Melanocyte of skin (primary cell): ENCODE measurements around a stretch of chr11.

DNA sequence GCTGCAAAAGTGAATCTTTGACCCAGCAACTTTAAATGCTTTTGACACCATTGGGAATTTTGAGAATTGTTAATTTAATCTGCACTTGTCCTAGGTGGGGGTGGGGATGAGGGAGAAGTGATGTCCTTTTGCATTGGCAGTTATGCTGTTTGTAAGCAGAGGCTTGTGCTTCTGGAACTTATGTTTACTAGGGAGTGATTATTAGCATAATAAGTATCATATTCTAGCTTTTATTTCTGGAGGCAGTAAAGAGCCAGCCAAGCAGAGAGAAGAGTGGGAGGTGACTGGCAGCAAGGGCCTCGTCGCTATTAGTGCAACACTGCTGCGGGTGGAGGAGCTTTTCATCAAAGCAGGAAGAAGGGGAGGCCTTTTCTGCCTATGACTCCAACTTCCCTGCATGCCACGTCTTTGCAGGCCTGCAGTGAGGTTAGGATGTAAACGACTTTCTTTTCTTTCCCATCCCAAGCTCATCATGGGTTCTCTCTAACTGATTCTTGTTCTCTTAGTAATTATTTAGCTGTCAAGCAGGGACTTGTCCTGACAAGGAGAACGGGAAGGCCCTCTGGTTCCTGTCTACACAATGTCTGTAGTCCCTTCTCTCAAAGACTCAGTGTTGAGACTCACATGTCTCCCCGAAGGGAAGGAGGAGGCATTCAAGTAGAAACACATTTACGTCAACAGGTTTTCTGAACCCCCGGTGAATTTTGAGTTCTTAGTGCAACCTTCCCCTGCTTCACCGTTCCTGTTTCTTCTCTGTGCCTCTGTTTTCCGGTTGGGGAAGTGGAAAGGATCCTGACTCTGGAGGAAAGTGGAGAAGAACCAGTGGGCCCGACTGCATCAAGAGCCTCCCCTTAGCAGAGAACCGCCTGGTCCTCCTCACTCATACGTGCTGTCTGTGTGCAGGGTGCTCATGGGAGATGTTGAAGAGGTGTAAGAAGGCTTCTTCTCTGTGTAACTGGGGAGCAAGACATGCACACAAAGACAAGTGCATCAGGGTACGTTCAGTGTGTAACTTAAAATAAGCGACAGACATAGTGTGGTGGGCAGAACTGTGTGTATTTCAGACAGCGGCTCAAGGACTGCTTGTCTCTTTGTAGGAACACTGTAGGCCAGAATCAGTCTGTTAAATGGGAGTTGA lies 56.9 kb downstream of the PACS1 start:
- CAGE, long polyA plus RNA, 2 experiments: no peak in any of the 2 experiments

GRCh38 chr11:66183843-66184194 lies 73.7 kb upstream of the KLC2 start:
- CAGE, long polyA plus RNA, 2 experiments: no peak in any of the 2 experiments

DNA sequence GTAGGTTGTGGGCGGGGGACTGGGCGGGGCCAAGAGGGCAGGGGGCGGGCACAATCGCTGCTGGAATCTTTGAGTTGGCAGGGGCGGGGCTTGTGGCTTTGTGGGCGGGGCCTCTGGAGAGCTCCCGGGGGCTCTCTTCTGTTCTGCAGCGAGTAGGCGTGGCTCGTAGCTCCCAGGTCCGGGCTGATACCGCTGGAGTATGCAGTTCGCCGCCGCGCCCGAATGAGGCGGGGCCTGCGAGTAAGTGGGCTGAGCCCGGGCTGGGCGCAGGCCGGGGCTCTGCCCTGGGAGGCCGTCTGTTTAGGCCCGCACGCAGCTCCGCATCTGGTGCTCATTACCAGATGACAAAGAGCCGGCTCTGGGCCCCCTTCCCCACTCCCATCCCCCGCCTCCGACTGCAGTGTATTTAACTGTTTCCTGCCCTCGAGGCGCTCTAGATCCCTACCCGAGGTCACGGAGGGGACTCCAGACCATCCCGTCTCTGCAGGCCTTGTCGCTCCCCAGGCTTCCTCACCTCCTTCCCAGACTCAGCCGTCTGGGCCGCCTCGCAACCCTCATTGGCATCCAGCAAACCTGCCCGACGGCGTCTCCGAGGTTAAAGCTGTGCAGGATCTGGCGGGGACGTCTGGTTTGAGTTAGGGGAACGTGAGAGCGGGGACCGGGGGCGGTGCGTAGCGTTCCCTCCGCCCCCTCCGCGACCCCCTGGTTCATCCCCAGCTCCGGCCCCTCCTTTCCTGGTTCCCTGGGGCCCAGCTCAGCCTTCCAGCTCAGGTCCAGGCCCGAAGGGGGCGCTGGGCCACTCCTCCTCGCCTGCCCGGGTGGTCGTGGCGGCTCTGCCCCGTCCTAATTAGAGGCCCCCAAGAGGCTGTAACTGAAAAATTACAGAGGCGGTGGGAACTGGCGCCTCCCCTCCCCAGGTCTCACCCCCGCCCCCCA lies 3.8 kb downstream of the CD248 start:
- CAGE, long polyA plus RNA, 2 experiments: no peak in any of the 2 experiments

DNA sequence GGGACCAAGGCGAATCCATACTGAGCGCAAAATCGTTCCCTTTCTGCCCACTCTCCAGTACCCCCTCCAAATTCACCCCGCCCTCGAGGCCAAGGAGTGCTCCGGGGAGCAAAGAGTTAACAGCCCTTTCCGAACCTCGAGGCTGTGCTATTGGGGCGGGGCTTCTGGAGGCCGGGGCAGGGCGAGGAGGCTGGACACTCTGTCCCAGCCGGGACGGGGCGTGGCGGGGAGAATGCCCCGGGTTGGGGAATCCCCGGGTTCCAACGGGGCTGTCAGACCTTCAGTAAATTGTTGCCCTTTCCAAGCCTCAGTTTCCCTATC lies 239 bp downstream of the DPP3 start:
- CAGE, long polyA plus RNA, 2 experiments: no peak in any of the 2 experiments

DNA sequence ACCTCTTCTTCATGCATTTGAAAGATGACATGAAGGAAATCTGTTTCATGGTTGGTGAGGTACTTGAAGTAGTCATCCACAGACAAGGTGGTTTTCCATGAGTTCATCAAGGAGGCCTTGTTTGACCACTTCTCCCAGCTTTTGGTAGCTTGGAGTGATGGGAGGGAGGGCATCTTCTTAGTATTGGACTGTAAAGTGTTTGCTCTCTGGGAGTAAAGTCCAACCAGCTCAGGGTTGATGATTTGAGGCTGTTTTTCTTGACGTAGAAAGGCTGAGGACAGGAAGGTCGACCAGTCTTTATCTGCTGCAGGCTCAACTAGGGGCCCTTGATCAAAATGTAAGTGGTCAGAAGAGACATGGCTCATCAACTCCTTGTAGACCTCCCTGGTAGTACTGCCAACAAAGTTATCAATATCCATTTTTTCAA lies 1.7 kb downstream of the CCDC87 start:
- CAGE, long polyA plus RNA, 2 experiments: no peak in any of the 2 experiments

DNA sequence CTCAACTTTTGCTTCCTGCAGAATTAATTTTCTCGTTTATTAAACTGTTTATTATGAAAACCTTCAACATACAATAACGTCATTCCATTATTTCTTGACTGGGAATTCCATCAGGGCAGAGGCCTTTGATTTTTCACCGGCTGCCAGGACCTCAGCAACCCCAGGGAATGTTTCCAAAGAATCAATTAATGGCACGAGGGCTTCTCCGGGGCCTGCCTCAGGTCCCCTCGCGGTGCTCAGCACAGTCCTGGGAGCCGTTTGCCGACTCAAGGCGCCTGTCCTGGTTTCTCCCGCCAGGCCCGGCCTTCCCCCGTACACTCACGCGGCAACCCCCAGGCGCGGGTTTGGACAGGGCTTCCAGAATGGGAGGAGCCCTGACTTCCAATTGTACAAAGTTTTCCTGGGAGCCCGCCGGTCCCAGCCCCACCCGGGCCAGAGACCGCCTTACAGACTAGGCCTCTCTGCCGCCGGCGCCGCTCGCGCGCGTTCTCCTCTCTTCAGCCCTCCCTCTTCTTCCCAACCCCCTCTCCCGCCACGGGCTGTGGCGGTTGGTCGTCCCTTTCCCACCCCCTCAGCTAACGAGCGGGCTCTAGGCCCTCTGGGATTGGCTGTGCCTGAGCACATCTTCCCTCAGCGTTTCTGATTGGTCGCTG lies 397 bp upstream of the RBM14 start:
- CAGE, long polyA plus RNA, 2 experiments: no peak in any of the 2 experiments

GRCh38 chr11:66650010-66650491 lies 11.5 kb downstream of the RBM4 start:
- CAGE, long polyA plus RNA, 2 experiments: no peak in any of the 2 experiments

DNA sequence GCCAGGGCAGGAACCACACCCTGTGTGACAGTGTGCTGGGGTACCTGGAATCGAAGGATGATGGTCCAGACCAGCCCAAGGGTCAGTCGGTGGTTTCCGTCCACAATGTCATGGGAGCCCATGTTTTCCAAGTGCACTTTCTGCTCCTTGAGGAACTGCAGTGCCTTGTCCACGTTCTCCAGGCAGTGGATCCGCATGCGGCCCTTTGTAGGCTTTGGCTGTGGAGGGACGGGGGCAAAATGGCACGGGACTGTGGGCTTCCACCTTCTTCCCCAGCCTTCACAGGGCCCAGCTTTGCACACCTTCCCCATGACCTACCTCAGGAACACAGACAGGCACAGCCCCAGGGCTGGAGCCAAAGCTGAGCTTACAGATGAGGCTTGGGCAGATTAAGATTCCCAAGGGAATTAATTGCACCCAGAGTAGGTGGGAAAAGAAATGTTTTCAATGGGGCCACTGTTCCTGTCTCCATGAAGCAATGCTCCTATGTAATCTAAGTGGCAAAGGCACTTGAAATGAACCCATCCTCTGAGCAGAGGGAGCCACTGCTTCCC lies 13.8 kb downstream of the SPTBN2 start:
- CAGE, long polyA plus RNA, 2 experiments: no peak in any of the 2 experiments

DNA sequence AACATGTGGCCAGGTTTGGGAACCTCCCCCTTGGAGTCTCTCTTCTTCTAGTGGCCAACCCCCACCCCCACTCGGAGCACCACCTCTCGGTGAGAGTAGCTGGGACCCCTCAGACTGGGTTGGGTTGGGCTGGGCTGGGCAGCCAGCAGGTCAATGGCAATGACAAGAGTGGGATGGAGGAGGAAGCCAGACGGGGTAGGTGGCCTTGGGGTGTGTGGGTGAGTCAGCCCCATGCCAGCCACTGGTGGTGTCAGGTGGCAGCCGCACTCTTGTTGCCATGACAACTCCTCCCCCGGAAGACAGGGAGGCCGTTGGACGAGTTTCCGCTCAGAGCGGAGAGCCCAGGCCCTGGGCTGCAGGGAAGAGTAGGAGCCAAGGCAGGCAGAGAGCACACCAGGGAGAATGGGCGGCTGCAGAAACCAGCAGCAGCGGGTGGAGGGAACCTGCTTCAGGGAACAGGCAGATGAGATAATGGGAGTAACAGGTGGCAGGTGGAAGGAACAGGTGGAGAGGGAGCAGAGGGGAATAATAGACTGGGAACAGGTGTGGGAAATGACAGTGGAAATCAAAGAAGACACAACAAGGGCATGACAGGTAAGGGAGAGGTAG lies 8.8 kb downstream of the SPTBN2 start:
- CAGE, long polyA plus RNA, 2 experiments: no peak in any of the 2 experiments

DNA sequence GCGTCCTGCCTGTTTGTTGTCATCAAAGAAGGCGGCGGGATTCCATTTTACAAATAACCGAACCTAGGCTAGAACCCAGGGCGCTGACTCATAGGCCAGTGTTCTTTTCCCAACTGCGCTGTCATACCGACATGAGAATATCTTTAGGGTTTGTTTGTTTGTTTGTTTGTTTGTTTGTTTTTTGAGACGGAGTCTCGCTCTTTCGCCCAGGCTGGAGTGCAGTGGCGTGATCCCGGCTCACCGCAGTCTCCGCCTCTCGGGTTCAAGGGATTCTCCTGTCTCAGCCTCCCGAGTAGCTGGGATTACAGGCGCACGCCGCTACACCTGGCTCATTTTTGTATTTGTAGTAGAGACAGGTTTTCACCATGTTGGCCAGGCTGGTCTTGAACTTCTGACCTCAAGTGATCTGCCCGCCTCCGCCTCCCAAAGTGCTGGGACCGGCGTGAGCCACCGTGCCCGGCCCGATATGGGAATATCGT lies 1.1 kb downstream of the C11orf80 start:
- CAGE, long polyA plus RNA, 2 experiments: no peak in any of the 2 experiments

DNA sequence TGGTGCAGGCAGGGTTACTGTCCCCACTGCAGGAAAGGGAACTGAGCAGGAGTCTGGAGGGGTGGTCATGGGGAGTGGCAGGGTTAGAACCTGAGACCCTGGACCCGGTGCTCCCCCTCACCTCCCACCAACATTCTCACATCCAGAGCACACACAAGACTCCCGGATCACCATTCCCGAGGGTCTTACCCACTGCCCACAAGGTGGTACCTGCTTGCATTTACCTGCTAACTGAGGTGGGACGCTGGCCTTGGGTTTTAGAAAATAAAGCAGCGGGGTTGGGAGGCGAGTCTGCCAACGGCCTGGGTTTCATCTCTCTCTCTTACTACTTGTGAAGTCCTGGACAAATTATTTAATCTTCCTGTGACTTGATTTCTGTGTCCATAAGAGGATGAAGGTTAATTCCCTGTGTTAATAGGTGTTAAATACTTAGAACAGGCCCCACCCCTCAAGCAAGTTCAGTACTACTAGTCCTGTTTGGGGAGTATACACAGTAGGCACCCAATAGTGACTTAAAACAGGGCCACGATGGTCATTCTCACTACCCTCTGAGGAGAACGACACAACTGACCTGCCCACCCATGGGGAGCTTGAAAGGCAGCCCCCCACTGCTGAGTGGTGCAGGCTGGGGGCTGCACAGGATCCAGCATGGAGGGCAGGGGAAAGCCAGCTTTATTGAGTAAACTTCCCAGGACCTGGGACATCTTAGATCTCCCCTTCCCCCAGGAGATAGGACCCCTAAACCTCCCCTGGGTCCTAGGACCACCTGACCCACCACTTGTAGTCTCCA lies 4.8 kb downstream of the RCE1 start:
- CAGE, long polyA plus RNA, 2 experiments: no peak in any of the 2 experiments

DNA sequence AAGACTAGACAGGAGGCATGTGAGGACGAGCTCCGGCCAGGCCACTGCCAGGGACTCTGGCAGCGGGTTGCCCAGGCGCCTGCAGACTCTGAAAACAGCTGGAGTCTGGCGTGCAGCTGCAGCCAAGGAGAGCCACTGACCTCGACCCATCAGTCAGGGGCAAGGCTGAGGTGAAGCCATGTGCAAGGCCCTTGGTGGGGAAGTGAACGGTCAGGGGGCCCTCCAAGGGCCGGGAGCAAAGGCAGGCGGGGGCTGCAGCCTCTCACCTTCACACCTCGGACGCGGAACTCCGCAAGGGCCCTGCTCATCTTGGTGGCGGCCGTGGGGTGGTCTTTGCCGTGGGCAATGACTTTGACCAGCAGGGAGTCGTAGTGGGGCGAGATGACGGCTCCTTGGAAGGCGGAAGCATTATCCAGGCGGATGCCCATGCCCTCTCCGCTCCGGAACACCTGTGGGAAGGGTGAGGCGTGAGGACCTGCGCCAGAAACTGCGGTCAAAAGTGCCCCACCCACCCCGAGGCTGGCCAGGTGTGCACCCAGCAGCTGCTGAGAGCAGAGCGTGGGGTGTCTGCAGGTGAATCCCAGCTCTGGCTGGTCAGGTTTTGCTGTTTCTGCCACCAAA lies 6.8 kb downstream of the LRFN4 start:
- CAGE, long polyA plus RNA, 2 experiments: no peak in any of the 2 experiments

DNA sequence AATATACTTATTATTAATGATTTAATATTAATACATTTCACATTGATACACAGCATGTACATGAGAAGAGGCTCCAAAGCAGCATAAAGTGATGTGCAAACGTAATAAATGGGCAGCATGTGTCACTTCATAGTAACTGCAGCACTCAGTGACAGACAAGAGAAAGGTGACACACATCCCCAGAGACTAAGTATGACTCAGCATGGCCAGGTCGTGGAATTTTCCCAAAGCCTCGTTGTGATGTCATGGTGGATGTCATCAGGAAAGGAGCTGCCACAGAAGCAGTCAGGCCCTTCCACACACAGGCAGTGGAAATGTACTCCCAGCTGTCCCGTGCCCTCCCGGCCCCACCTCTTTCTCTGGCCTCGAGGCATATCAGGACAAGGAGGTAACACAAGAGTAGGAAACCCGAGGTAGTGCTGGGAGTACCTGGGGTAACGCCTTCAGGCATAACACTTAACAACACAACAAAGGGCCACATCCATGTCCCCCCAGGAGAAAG lies 8.1 kb downstream of the PC start:
- CAGE, long polyA plus RNA, 2 experiments: no peak in any of the 2 experiments

DNA sequence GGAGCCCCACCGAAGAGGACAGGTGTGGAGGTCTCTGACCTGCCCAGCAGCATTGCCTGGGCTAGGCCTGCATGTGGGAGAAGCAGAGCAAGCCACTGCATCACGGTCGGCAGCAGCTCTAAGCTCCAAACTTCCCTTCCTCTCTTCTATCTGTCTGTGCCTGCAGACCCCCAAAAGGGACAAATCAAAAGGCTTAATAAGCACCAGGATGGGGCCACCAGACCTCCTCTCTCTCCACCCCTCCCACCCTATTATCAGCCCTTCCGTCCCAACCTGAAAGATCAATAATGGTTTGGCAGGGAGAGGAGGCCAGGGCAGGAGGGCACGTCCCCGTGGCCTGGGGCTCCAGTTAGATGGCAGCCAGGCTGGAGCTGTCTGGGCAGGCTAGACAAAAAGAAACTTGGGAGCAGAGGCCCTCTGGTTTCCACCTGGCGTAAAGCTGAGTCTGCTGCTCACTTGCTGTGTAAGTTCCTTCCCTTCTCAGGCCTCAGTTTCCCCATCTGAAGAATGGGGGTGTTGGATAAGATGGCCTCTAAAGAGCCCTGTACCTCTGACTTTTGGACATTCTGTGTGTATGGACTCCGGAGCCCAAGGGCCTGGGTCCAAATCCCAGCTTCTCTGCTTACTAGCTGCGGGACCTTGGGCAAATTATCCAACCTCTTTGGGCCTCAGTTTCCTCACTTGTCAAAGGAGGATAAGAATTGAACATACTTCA lies 3.8 kb upstream of the RHOD start:
- CAGE, long polyA plus RNA, 2 experiments: no peak in any of the 2 experiments

GRCh38 chr11:67128405-67129255 lies 9.6 kb downstream of the KDM2A start:
- CAGE, long polyA plus RNA, 2 experiments: no peak in any of the 2 experiments

DNA sequence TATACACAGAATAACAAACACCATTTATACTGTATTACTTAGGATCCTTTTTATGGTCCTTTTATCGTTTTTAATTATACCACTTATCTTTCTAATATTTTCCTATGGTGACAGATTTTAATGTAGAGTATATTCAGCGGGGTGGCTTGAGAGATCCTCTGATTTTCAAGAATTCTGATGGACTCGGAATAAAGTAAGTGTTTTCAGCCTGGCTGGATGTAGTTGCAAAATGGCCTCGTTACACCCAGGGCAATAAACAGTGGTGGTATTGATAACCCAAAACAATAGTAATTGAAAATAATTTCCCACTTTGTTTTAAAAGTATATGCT lies 62.1 kb downstream of the KDM2A start:
- CAGE, long polyA plus RNA, 2 experiments: no peak in any of the 2 experiments

DNA sequence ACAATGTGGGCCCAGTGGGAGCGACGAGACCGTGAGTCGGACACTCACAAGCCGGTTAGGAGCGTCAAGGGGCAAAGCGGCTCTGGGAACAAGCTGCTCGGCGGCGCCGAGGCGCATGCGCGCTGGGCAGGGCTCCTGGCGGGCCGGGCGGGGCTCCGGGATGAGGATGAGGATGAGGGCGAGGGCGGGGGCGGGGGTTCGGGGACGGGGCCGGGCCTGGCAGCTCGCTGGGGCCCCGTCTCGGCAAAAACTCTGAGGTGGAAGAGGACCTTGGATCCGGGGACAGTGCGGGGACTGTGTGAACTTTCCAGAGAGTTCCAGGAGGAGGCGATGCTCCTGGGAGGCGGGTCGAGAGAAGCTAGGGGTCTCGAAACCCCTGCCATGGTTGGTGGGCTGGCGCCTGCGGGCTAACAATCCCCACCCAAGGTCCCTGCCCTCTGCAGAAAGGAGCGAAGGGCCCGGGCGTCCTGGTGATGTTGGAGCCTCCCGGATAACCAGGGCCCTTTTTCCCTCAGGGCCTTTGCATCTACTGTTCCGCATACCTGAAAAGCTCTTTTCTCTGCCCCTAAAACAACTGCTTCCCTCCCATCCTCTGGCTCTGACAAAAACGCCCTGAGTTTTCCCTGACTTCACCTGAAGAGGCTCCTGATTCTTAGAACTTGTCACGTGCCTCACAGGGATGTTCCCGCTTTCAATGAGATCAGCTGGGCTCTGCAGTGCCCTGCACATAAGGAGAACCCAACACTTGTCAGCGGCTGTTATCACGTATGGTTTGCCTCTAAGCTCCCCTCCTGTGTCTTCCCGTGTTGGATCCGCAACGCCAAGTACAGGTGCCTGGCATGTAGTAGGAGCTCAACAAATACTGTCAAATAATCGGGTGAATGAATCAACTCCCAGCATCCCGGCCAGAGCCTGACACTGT lies 4.6 kb upstream of the GRK2 start:
- CAGE, long polyA plus RNA, 2 experiments: no peak in any of the 2 experiments

- CAGE, long polyA plus RNA, 2 experiments: no peak in any of the 2 experiments
Measured at GRCh38 chr11:67345069-67345647, 8.2 kb downstream of the POLD4 start.

DNA sequence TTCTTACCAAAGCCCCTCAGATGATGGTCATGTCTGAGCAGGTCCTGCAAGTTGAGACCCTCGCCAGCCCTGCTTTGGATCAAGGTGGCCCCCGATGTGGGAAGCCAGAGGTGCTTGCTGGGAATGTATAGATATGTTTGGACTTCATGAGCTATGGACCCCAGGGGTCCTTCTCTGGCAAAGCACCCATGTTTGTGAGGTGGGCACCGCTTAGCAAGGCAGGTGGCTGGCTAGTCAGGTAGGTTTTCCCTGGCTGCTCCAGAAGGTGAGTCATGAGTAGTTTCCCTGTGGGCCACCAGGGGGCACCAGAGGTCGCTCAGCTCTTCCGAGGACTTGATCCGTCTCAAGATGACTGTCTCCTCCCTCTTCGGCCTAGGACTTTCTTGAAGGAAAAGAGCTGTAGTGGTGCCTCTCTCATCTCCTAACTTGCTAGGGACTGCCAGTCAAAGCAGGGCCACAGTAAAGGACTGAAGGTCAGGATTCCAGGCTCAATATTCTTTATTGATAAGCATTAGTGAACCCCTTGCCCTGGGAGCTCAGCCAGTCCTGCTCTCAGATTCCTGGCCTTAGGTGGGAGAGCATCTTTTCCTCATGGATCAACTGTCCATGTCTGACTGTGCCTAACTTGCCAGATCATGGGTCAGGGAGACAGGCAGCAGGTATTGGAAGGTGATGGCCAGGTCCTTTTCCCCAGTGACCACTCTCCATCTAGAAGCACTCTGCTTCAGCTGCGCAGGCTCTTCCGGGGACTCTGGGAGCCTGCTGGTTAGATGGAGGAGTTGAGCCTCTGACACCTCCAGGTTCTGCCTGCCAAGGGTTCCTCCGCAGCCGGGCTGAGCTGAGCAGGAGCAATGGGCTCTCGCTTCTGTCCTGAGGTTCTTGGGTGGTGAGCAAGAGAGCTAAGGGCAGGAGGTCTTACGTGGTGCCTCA lies 2.0 kb downstream of the POLD4 start:
- CAGE, long polyA plus RNA, 2 experiments: no peak in any of the 2 experiments

GRCh38 chr11:67371126-67372290 lies 1.9 kb downstream of the CLCF1 start:
- CAGE, long polyA plus RNA, 2 experiments: no peak in any of the 2 experiments